Glomerular endothelial cell (primary cell): ENCODE measurements around a stretch of chr15.

DNA sequence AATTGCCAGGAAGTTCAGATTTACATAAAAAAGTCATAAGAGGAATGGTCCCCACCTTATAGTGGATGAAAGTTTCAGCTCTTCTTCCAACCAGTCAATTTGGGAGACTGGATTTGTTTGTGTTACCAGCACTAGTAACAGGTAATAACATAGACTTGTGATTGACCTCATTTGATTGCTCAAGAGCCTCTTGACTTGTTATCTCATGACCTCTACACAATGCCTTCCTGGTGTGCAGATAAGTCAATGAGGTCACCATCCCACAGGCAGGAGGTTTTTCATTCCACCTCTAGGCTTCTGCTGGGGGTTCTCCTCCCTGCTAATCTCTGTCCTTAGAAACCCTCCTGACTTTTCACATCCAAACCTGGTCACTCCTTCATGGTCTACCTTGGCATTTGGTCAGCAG lies 33.7 kb upstream of the AKAP13 start:
- RAMPAGE, long total RNA, result no peak

DNA sequence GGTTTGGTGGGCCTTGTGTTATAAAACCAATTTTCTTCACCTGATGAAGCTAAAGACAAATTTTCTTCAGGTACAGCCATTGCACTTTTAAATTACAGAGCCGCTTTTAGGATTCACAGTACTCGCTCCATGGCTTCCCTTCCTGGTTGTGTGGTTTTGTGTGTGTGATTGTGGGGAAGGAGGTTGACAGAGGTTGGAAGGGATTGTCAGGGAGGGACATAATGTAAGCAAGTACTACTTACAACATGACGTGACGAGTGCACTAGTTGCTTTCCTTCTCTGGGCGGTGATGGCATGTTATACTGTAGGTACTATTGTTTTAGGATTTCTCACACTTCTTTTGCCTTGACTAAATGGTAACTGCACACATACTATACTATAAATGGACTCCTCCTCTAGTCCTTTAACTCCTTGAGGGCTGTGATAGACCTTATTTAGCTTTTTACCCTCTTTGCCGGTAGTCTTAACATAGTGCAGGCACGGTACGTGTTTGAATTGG lies 2.0 kb downstream of the AKAP13 start:
- RAMPAGE, long total RNA, result no peak

DNA sequence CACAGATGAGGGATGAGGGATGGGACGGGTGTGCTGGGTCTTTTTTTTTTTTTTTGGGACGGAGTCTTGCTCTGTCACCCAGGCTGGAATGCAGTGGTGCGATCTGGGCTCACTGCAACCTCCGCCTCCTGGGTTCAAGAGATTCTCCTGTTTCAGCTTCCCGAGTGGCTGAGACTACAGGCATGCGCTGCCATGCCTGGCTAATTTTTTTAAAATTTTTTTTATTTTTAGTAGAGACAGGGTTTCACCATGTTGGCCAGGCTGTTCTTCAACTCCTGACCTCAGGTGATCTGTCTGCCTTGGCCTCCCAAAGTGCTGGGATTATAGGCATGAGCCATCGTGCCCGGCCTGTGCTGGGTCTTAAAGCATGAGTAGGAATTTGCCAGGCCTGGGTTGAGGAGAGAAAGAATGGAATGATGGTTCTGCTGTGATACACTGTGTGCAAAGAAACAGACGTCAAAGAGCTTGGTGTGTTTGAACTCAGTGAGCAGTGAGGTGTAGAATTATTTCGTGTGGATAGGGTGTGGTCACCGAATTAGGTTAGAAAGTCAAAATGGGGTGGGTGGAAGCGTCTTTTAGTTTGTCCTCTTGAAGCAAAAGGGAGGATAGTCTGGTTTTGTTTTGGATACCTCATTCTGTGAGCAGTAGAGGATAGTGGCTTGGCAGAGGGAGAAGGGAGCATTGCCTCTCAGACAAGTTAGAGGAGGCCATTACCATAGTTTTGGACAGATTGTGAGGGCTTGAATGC lies 27.0 kb downstream of the AKAP13 start:
- RAMPAGE, long total RNA, result no peak

GRCh38 chr15:85445647-85446510 lies 65.5 kb downstream of the AKAP13 start:
- RAMPAGE, long total RNA, result no peak

- RAMPAGE, long total RNA, result no peak
Observed at GRCh38 chr15:85618864-85619906, 175.5 kb downstream of the KLHL25 start.

GRCh38 chr15:85640033-85640534 lies 154.6 kb downstream of the KLHL25 start:
- RAMPAGE, long total RNA, result no peak

GRCh38 chr15:85669497-85669986 lies 125.2 kb downstream of the KLHL25 start:
- RAMPAGE, long total RNA, result no peak

DNA sequence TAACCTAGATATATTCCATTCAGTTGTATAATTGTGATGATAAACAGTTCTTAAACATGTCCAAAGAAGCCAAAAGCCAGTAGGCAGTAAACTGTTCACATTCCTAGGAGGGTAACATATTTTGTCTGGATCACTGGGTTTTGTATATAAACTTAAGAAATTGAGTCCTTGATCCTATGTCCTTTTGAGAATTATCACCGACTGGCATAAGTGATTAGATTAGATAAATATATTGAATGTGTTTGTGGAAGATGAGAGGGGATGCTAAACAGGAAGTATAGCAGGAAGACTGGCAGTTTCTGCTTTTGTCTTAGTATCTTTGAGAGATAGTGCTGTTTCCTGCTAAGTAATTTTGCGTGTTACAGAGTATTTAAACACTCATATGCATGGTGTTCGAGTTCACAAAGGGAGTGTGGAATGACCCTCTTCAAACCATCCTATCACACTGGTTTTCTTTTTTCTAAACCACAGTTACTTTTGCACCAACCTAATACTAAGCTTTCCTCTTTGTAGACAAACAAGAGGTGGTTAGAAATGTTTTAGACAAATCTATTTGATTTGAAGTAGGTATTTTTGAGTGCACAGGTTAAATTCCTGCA lies 106.1 kb downstream of the KLHL25 start:
- RAMPAGE, long total RNA, result no peak

GRCh38 chr15:85717700-85718366 lies 76.9 kb downstream of the KLHL25 start:
- RAMPAGE, long total RNA, result no peak

- RAMPAGE, long total RNA, result no peak
Observed at GRCh38 chr15:85718857-85719498, 75.7 kb downstream of the KLHL25 start.

- RAMPAGE, long total RNA, result no peak
Observed at GRCh38 chr15:85734843-85735176, 59.9 kb downstream of the KLHL25 start.

DNA sequence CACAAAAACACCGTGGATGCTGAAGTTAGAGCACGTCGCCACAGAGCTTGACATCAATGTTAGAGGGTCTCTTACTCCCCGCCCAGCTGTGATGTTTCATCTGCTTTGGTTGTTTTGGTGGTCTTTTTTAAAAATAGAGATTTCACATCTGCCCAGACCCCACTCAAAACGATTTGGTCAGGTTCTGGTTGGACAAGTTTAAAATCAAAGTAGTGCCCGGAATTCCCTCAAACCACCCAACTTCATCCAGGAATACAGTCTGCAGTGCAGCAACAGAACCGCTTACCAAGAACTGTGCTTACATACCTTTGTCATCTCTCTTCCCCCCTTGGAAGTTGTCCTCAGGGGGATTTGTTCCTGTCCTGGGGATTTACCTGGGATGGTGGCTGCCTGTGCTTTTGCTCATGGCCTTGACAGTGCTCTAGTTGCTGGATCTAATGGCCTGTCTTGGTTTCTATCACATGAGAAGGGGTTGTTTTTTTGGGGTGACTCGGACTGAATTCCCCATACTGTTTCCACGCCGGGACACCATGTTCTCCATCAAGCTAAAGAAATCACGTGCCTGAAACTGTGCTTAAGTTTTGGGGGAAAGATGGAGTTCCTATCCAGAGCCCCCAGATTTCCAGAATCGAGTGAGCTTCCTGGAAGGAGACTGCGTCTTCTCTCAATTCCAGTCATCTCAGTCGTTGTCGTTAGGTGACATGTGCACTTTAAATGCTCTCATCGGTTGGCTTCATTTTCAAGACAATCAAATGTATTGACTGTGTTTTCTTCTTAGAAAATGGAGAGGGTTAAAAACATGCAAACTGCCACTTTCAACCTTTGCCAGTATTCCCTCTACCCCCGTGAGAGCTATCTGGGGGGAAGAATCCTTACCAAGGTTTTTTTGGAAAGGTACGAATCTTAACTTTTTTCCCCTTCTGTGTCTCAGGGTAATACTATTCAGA lies 47.5 kb downstream of the KLHL25 start:
- RAMPAGE, long total RNA, result no peak

- RAMPAGE, long total RNA, result no peak
Observed at GRCh38 chr15:85751271-85752393, 43.1 kb downstream of the KLHL25 start.

DNA sequence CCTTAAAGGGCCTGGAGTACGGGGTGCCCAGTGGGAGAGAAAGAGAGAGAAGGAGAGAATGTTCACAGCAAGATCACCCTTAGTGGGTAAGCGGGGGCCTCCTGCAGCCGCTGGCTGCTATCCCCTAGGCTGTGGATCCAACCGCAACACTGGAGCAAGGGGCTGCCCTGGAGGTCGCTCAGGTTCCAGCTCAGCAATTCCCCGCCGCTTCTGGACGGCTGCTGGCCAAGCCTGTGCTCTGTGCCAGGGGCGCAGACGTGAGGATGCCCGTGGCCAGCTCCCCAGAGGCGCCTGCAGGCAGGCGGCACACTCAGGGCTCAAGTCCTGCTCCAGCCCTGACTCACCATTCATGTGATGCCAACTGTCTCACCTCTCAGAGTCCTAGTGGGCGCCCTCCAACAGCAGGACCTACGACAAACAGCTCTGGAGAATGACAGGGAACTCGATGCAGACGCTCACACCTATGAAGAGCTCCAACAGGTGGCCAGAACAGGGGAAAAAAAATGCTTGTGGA lies 31.6 kb downstream of the KLHL25 start:
- RAMPAGE, long total RNA, result no peak

GRCh38 chr15:85772501-85773297 lies 22.0 kb downstream of the KLHL25 start:
- RAMPAGE, long total RNA, result no peak

- RAMPAGE, long total RNA, result no peak
Observed at GRCh38 chr15:86528034-86528346, 448.3 kb downstream of the AGBL1 start.

- RAMPAGE, long total RNA, result no peak
Observed at GRCh38 chr15:86620029-86620436, 540.4 kb downstream of the AGBL1 start.

DNA sequence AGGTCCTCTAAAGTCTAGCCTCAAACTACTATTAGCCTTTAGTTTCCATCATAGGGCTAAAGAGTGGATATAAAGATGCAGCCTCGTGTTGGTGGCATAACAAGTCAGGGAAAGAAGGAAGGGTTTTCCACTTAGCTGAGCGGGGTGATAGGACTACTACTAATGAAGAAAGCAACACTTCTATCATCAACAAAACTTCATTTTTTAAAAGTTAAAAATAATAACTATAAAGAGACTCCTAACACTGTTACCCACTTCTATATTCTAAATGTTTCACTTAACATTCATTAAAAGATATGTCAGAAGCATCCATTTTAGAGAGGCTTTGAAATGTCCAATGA lies 1084.3 kb downstream of the AGBL1 start:
- RAMPAGE, long total RNA, result no peak

- RAMPAGE, long total RNA, result no peak
Observed at GRCh38 chr15:87487525-87487920, 769.0 kb downstream of the NTRK3 start.

DNA sequence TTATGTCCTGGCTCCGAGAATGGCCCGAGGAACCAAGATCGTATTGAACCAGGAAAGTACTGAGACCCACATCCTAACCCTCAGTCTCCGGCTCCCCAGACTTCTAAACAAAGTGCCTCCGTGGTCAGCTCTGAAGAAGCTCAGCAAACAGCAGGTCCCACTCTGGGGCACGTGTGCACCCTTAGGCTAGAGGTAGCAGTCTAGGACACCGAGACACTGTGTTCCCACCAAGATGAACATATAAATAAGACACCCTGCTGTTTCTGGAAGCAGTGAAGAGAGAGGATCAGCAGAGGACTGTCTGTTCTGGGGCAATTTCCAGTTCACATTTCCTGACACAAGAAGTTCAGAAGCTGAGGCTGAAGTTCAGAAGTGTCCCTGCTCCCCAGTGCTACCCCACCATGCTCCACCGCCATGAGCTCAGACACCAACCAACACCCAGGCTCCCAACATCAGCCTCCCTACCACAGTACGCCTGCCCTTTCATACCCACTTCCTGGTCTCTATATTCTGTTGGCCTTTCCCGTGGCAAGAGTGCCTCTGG lies 307.2 kb downstream of the NTRK3 start:
- RAMPAGE, long total RNA, result no peak